ENCODE measurements around the genes KRT28, KRT39, KRT35 and KRT14.

GRCh38 chr17:40465392-40465671 is 22.1 kb downstream of the IGFBP4 start:
- PRO-cap, 2 experiments, result no peak in any of the 2 experiments

DNA sequence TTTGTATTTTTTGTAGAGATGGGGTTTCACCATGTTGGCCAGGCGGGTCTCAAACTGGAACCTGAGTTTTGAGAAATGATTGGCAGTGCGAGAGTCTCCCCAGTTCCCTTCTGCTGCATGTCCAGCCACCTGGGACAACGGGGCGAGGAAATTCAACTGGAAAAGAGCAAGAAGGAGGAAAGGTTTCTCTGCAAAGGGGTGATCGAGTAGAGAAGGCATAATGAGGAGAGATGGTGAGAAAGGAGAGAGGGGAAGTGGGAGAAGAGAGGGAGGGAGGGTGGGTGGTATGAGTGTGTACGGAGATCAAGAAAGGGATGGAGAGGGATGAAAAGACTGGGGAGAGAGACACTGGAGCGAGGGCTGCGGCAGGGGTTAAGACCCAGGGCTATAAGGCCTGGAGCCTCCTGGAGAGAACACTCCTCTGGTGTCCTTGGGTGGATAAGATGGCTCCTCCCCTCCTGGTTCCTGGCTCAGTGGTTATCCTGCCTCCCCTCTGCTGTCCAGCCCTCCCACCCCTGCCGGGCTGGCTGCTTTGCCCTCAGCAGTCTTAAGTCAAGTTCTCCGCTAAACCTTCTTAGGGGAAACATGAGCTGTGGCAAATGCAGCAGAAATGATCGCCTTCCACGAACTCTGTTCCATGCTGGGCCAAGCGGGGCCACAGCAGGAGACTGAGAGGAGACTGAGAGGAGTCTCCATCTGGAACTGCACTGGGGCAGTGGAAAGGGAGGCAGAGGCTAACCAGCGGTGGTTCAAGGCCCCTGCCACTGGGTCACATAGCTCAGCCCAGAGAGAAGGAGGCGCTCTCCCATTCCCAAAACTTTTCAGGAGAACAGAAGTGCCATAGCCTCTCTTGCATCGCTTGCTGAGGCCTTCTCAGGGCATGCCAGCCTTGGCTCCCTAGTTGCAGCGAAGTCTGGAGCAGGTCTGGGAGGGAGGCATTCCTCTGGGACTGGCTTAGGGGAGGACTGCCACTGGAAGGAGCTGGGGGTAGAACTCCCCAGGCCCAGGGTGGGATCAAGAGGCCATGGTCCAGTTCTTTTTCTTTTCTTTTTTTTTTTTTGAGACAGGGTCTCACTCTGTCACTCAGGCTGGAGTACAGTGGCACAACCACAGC is 27.0 kb downstream of the TNS4 start:
- PRO-cap, 2 experiments, result no peak in any of the 2 experiments

DNA sequence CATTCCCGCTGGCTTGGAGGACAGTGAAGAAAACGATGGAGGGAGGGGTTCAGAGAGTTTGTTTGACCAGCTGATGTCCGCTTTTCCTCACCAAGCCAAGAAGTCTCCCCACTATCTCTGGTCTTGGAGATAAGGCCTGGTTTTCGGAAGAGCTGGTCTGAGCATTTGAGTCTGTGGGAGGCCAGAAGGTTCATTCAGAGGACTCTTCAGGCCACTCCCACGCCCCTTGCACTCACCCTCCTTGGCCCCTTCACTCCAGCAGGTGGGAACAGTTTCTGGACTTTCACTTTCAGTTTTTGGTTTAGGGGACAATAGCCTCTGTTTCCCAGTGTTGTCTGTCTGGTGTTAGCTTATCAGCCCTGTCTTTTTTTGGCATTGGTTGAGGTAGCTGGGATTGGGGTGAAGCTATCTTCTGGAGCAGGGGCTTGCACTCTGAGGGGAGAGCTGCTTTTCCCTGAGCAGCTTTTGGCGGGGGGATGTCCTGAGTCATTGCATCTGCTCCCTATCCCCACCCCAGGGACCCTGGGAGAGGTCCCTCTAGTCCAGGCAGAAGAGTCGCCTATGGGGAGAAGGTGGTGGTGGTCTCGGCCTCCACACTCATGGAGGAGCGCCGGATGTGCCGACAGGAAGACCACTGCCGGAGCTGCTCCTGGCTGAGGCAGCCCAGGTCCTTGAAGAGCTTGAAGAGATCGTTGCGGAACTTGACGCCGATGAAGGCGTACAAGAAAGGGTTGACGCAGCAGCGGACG is 10.9 kb downstream of the CCR7 start:
- PRO-cap, 2 experiments, result no peak in any of the 2 experiments

- PRO-cap, 2 experiments, result no peak in any of the 2 experiments
These were observed 7.6 kb downstream of the CCR7 start for GRCh38 chr17:40557527-40558265.

DNA sequence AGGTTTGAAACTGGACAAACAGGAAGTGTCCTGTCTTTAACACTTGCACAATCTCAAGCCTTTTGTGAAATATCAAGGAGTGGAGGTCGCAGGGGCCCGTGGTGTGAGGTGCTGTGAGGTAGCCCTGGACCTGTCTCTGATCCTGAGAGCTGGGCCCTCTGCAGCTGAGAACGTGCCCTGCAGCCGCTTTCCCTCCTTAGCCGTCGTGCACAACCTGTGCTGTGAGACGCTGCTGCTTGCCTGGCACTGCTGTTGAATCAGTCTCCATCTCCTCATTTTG is 29.9 kb downstream of the SMARCE1 start:
- PRO-cap, 2 experiments, result no peak in any of the 2 experiments

DNA sequence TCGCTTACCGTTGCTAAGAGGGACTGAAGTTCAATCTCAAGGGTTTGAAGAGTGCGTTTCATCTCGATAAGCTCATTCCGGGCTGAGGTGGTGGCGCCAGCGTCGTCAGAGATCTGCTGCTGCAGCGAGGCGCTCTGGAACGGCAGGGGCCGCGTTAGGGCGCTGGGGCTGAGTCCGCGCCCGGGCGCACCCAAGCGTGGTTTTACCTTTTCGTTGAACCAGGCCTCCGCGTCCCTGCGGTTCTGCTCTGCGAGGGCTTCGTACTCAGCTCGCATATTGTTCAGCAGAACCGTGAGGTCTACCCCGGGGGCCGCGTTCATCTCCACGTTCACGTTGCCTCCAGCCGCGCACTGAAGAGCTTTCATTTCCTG is 2.9 kb downstream of the KRT27 start:
- PRO-cap, 2 experiments, result no peak in any of the 2 experiments

- PRO-cap, 2 experiments, result no peak in any of the 2 experiments
These were observed at the start of gene KRT28 for GRCh38 chr17:40799729-40800028. Gene KRT28, minus strand, starts transcription at chr17:40799959.

DNA sequence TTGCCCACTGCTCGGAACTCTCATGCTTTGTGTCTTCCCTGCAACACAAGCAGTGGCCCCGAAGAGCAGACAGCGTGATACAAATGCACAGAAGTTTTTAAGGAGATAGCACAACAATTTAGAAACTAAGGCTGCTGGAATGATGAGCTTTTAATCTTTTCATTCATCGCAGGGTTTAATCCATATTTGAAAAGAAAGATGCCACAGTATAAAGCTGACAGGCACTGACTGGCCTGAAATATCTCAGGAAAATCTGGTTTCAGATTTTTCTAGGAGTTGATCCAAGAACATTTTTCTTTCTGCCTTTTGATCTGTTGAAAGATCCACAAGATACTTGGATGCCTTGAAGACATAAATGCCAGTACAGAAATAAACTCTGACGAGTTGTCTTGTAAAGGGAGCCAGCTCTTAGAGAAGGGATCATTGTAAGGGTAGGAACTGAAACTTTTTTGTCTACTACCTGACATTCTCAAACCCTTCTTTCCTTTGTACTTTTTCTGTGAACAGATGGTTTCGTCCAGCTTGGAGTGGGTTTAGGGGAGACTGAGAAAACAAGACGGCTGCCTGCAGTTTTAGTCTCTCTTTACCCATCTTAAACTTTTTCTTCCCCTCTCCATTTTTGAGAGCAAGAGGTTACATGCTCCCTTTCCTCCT is 25.4 kb upstream of the KRT20 start:
- PRO-cap, 2 experiments, result no peak in any of the 2 experiments

GRCh38 chr17:40922151-40922872 is 15.1 kb downstream of the KRT23 start:
- PRO-cap, 2 experiments, result no peak in any of the 2 experiments

- PRO-cap, 2 experiments, result no peak in any of the 2 experiments
These were observed 10.1 kb downstream of the KRT39 start for GRCh38 chr17:40956572-40957160.

- PRO-cap, 2 experiments, result no peak in any of the 2 experiments
These were observed at the start of gene KRT39 for GRCh38 chr17:40966572-40967117. Gene KRT39, minus strand, starts transcription at chr17:40966948.

DNA sequence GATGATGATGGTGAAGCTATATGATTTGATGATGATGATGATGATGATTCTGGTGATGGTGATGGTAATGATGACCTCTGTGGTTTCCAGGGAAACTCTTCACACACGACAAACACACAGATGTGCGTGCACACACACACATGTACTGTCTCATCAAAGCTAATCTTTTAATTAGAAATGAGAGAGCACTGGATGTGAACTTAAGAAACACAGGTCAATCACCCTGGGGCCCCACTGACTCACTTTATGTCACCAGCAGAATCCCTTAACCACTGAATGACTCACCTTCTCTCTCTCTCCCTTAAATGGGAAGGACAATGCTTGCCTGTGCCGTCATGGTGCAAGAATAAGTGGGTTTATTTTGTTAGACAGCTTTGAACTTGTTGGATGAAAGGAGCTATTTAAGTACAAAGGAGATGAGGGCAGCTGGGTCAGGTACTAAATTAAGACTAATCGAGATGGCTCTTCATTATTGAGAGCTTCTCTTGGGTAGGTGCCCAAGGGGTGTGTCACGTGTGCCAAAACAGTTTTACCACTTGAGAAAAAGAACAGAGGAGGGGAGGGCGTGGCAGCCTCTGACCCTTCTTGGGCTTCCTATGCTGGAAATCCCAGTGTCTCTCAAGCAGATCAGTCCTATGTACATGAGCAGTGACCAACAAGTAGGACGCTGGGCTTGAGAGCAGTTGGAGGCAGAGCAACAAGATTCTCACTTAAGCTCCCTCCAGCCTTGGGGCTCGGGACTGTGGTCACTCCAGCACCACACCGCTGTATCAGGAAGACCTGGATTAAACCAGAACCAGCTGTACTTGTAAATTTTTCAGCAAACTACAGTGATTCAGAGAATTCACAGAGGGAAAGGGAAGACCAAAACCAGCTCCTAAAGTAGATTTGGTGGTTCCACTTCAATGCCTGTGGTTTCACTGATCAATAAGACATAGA is 6.7 kb upstream of the KRT31 start:
- PRO-cap, 2 experiments, result no peak in any of the 2 experiments

- PRO-cap, 2 experiments, result no peak in any of the 2 experiments
These were observed at the start of gene KRT35 for GRCh38 chr17:41481025-41481299. Gene KRT35, minus strand, starts transcription at chr17:41481151.

- PRO-cap, 2 experiments, result no peak in any of the 2 experiments
These were observed 2.8 kb upstream of the KRT36 start for GRCh38 chr17:41492374-41492948.

- PRO-cap, 2 experiments, result no peak in any of the 2 experiments
These were observed 3.5 kb upstream of the KRT15 start for GRCh38 chr17:41522034-41522781.

- PRO-cap, 2 experiments, result no peak in any of the 2 experiments
These were observed 292 bp upstream of the KRT19 start for GRCh38 chr17:41528454-41528745.

GRCh38 chr17:41586134-41586974 is at the start of gene KRT14:
Gene KRT14, minus strand, starts transcription at chr17:41586895.
- PRO-cap, 2 experiments, result no peak in any of the 2 experiments

- PRO-cap, 2 experiments, result no peak in any of the 2 experiments
These were observed 4.1 kb upstream of the KRT17 start for GRCh38 chr17:41628429-41628987.

GRCh38 chr17:41705682-41706016 is 6.5 kb upstream of the GAST start:
- PRO-cap, 2 experiments, result no peak in any of the 2 experiments

DNA sequence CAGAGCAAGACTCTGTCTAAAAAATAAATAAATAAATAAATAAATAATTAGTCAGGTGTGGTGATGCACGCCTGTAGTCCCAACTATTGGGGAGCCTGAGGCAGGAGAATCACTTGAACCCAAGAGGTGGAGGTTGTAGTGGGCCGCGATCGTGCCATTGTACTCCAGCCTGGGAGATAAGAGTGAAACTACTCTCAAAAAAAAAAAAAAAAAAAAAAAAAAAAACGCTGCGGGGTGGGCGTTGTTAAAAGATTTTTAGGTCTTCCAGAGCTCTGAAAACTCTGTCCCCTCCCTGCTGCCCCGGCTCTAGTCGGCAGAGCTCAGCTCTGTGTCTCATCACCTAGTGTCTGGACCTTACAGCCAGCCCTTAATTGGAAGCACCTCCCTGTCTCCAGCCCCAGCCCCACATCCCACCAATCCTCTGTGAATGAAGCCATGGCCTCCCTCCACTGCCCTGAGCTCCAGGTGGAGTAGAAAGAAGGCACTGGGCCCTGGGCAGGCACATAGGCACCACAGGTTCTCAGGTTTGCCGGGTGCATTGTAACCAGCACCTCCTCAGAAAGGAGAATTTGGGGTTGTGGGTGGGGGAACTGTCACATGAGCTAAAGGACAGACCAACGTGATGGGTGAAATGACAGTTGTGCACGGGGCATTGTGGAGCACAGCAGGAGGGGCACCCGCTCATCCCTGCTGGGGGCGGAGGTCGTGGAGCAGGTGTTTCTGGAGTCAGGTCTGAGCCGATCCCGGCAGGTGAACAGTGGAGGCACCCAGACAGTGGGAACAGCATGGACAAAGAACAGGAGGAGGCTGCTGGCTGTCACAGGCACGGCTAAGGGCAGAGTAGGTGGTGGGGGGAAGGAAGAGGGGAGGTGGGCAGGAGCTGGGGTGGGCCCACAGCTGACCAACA is 19.1 kb upstream of the HAP1 start:
- PRO-cap, 2 experiments, result no peak in any of the 2 experiments